Uterus (tissue), 7 donors: Measurements from ENCODE around the genes OR1E1, TRPV3, ITGAE and ANKFY1.

DNA sequence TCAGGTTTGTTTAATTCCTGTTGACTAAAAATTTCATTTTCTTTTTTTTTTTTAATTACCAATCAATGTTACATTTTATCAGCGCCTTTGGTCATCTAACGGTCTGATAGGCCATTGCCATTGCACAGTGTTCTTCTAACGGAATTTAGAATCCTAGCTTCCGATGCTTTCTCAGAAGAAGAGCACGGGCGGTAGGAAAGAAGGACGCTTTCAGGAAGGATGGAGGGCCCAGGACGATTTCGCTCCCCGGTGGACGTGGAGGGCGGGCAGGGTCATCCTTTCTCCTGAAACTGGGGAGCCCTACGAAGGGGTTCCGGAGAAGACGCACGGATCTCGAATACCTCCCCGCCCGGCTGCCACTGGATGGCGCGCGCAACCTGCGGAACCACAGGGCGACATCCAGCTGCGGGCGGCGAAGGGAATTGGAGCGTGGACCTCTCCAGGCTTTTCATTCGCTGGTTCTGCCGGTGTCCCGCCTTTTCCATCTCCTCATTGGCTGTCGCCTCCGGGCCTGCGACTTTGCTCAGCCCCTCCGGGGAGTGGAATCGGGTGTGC is 14.8 kb downstream of the OR1D5 start:
- PRO-cap, 4 experiments = peak in 4 of 4 experiments; most common minus-strand start position 361 of the sequence (in 2)
- RAMPAGE, long total RNA, 2 experiments = no peak in any of the 2 experiments
- RRBS = 2% methylated on average over 12 of the region's 36 CpGs

GRCh38 chr17:3398255-3398662 is at the start of gene OR1E1:
TSS of gene OR1E1 (minus strand) at chr17:3398410.
- PRO-cap, 4 experiments = no peak in any of the 4 experiments
- RAMPAGE, long total RNA, 2 experiments = no peak in any of the 2 experiments
- RRBS = no CpG with 5 or more reads among the region's 2 CpGs

GRCh38 chr17:3472149-3472626 is 569 bp upstream of the SPATA22 start:
- PRO-cap, 4 experiments = no peak in any of the 4 experiments
- RAMPAGE, long total RNA, 2 experiments = no peak in any of the 2 experiments
- RRBS = 93% methylated on average over 6 of the region's 22 CpGs

GRCh38 chr17:3557679-3558171 is at the start of gene TRPV3:
TSS of gene TRPV3 (minus strand) at chr17:3557812.
- PRO-cap, 4 experiments = no peak in any of the 4 experiments
- RAMPAGE, long total RNA, 2 experiments = no peak in any of the 2 experiments
- RRBS = no CpG with 5 or more reads among the region's 17 CpGs

DNA sequence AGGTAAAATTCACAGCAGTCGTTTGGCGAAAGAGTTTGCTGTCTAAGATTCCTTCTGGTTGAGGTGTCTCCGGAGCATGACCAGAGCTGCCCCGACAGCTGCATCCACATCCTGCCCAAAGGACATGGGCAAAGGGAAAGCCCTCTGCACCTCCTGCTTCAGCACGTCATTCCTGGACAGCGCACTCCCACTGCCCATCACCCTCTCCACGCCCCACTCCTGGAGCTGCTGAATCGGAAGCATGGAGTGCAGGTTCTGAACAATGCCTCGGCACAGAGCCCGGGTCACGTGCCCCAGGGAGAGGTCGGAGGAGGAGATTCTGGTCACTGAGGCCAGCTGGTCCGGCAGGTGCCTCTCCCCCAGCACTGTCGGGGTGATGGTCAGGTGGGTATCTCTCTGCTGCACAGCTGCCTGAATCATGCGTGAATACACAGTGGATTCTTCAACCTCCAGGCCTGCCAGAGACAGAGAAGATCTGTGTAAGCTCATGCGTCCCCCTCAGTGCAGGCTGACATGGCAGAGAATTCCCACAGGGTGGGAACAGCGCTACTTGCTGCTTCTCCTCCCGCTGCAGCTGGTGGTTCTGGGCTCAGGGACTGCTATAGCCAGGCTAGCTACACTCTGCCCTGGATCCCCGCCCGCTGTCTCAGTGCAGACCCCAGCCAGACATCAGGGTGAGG is 1.4 kb upstream of the TRPV1 start:
- PRO-cap, 4 experiments = no peak in any of the 4 experiments
- RAMPAGE, long total RNA, 2 experiments = no peak in any of the 2 experiments
- RRBS = 74% methylated on average over 4 of the region's 20 CpGs

GRCh38 chr17:3657829-3658893 is 10.2 kb downstream of the TAX1BP3 start:
- PRO-cap, 4 experiments = no peak in any of the 4 experiments
- RAMPAGE, long total RNA, 2 experiments = start-site peak on the minus strand in 1 of 2 experiments, at chr17:3657828-3658183 at its widest, 6 reads per replicate
- RRBS = 70% methylated on average over 13 of the region's 48 CpGs

GRCh38 chr17:3719733-3720461 is 3.8 kb upstream of the HASPIN start:
- PRO-cap, 4 experiments = peak in 1 of 4 experiments; most common plus-strand start chr17:3720232 (in 1)
- RAMPAGE, long total RNA, 2 experiments = no peak in any of the 2 experiments
- RRBS = no CpG with 5 or more reads among the region's 9 CpGs

GRCh38 chr17:3724048-3724818 is 530 bp downstream of the HASPIN start:
- PRO-cap, 4 experiments = no peak in any of the 4 experiments
- RAMPAGE, long total RNA, 2 experiments = no peak in any of the 2 experiments
- RRBS = 2% methylated on average over 17 of the region's 61 CpGs

- PRO-cap, 4 experiments = no peak in any of the 4 experiments
- RAMPAGE, long total RNA, 2 experiments = no peak in any of the 2 experiments
- RRBS = no CpG with 5 or more reads among the region's 13 CpGs
Measured at GRCh38 chr17:3800950-3801414, at the start of gene ITGAE. TSS of gene ITGAE (minus strand) at chr17:3801188.

- PRO-cap, 4 experiments = no peak in any of the 4 experiments
- RAMPAGE, long total RNA, 2 experiments = no peak in any of the 2 experiments
- RRBS = no CpG with 5 or more reads among the region's 16 CpGs
Measured at GRCh38 chr17:3905064-3905705, 11.1 kb downstream of the P2RX1 start.

DNA sequence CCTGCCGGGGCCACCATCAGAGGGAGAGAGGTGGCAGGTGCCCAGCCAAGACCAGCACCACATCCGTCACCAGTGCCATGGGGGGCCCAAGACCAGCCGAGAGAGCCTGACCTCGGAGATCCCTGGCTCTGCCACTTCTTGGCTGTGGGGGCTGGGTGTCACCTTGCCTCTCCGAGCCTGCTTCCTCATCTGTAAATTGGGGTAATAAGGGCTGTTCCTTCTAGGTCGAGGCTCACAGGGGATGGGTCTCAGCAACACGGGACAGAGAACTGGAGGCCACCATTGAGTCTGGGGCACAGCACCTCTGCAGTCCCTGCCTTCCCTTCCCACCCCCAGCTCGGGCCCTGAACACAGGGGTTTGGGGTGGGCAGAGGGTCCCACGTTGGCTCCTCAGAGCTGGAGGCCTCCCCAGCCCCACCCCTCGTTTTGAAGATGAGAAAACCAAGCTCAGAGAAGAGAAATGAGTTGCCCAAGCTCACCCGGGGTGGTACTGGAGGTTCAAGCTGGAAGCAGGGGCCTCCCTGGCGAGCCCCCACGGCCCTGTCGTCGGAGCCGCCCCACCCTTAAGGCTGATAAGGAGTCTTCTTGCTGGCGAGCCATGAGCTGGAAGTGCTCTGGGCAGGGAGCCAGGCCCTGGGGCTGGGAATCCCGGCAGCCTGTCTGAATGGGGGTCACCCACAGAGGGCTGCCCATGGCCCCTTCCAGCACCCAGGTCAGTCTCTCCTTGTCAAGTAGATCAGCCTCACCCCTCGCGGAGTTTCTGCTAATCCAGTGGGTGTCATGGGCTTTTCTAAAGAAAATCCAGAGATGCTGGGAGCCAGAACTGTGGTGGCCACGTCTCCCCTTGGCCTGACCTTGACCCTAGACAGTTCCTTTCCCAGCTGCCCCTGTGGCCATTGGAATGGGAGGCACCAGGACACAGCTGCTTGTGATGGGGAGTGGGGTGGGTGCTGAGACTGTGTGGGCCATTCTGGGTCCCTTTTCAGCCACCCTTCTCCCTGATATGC is 1.0 kb upstream of the P2RX1 start:
- PRO-cap, 4 experiments = no peak in any of the 4 experiments
- RAMPAGE, long total RNA, 2 experiments = no peak in any of the 2 experiments
- RRBS = 46% methylated on average over 1 of the region's 21 CpGs

DNA sequence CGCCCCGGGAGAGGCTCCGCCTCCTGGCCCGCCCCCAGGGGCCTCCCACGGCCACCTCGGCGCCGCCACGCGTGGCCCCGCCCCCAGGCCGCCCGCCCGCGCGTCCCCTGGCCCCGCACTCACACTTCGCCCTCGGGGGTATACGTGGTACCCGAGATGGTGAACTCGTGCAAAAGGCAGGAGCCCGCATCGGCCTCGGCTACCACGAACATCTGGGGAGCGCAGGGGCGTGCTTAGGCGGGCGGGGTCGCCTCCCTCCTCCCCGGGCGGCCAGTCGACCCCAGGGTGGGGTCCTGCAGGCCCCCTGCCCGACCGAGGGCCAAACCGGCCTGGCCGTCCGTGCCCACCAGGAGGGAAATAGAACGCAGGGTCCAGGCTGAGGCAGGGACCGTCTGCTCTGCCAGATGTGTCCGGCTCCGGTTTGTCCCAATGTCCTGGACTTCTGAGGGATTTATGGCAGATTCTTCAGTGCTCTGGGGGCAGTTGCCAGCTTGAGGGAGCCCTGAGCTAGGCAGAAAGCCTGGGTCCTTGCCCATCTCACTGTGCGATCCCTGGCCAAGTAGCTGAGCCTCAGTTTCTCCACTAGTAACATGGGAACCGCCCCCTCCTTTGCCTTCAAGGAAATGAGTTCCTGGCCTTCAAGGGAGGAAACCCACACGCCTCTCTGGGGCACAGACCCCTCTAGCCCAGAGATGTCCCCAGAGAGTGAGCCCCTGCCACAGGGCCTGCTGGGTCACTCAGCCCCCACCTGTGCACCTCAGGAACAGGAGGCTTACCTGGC is 19.1 kb downstream of the ATP2A3 start:
- PRO-cap, 4 experiments = no peak in any of the 4 experiments
- RAMPAGE, long total RNA, 2 experiments = no peak in any of the 2 experiments
- RRBS = 23% methylated on average over 10 of the region's 46 CpGs

DNA sequence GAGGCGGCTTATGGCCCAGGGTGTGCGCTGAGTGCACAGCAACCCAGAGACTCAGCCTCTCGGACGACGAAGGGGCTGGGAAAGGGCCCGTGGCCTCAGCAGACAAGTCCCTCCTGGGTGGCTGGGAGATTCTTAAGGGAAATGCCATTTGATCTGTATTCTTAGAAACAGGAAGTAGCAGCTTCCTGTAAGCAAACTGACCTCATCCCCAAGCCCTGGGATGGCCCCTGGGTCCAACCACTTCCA is 19.8 kb upstream of the ATP2A3 start:
- PRO-cap, 4 experiments = no peak in any of the 4 experiments
- RAMPAGE, long total RNA, 2 experiments = no peak in any of the 2 experiments
- RRBS = no CpG with 5 or more reads among the region's 6 CpGs

GRCh38 chr17:4142107-4142446 is 753 bp downstream of the ZZEF1 start:
- PRO-cap, 4 experiments = no peak in any of the 4 experiments
- RAMPAGE, long total RNA, 2 experiments = no peak in any of the 2 experiments
- RRBS = no CpG with 5 or more reads among the region's 8 CpGs

- PRO-cap, 4 experiments = no peak in any of the 4 experiments
- RAMPAGE, long total RNA, 2 experiments = no peak in any of the 2 experiments
- RRBS = no CpG with 5 or more reads among the region's 4 CpGs
Measured at GRCh38 chr17:4144341-4144548, 1.2 kb downstream of the CYB5D2 start.

DNA sequence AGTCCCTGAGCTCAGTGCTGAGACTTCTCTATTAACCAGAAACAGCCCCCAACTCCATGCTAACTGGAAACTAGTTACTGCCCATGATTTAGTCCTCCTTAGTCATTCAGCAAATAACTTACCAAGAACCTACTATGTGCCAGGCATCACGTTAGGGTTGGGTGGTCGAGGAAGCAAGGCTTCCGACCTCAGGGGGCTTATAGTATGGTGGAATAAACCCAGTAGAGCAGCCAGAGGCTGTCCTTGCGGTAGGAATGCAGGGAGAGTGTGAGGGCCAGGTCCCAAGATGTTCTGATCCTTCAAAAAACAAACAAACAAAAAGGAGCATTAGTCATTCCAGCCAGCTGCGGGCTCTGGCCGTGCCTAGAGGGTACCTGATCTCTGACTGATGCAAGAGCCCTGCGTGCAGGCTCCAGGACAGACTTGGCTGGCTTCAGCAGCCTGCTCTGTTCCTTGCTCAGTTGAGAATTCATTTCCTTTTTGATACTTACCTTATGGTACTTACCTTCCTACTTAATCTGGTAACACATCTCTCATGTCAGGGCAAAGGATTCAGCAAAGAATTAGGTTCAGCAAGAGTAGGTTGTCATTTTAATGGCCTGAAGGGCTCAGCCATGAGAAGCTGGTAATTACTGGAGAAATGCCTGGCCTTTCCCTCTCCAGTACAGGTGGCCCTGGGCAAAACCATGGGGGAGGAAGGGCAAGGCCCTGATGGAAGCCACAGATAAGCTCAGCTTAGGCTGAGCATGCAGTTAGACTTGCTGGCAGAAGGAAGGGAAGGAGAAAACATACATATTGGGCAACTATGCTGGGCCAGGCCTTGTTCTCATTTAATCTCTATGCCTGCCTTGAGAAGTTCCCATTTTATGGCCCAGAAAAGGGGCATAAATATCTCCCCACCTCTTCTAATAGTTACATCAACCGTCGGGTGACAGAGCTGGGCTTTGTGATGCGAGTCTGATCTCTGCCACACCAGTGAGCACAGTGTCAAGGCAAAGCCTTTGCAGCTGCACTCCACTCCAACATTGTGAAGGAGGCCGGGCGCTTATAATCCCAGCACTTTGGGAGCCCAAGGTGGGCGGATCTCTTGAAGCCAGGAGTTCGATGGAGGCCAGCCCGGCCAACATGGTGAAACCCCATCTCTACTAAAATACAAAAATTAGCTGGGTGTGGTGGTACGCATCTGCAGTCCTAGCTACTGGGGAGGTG is 18.5 kb downstream of the CYB5D2 start:
- PRO-cap, 4 experiments = no peak in any of the 4 experiments
- RAMPAGE, long total RNA, 2 experiments = no peak in any of the 2 experiments
- RRBS = no CpG with 5 or more reads among the region's 16 CpGs

- PRO-cap, 4 experiments = no peak in any of the 4 experiments
- RAMPAGE, long total RNA, 2 experiments = no peak in any of the 2 experiments
- RRBS = no CpG with 5 or more reads among the region's 18 CpGs
Measured at GRCh38 chr17:4176017-4176634, 33.1 kb downstream of the CYB5D2 start.

DNA sequence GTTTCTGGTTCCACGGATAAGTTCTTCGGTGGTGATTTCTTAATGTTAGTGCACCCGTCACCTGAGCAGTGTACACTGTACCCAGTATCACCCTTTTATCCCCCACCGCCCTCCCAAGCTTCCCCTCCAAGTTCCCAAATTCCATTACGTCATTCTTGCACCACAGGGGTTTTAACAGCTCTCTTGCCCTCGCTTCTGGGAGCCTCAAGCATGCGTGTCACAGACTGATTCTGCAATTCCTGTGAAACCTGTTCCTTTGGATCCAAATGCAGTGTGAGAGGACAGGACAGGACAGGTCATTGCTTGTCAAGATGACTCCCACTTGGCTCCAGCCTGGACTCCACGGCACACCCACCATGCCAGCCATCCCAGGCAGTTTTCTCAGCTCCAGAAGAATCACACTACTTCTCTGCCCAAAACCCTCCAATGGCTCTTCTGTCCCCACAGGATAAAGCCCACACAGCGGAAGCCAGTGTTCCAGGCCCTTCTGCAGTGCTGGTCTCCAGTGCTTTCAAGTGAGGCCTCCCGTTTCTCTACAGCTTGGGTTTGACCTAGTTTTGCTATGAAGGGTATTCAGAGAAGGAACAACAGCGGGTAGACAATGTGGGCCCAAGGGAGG is 44.2 kb downstream of the CYB5D2 start:
- PRO-cap, 4 experiments = no peak in any of the 4 experiments
- RAMPAGE, long total RNA, 2 experiments = no peak in any of the 2 experiments
- RRBS = no CpG with 5 or more reads among the region's 11 CpGs

GRCh38 chr17:4232123-4232730 is 31.6 kb downstream of the ANKFY1 start:
- PRO-cap, 4 experiments = no peak in any of the 4 experiments
- RAMPAGE, long total RNA, 2 experiments = no peak in any of the 2 experiments
- RRBS = no CpG with 5 or more reads among the region's 3 CpGs

- PRO-cap, 4 experiments = peak in 4 of 4 experiments; most common plus-strand start chr17:4264045 (in 4); most common minus-strand start chr17:4263918 (in 2)
- RAMPAGE, long total RNA, 2 experiments = start-site peak on the minus strand in 1 of 2 experiments, at chr17:4263945-4263955 at its widest, 20 reads per replicate
- RRBS = 2% methylated on average over 44 of the region's 91 CpGs
Measured at GRCh38 chr17:4263151-4264407, at the start of gene ANKFY1. TSS of gene ANKFY1 (minus strand) at chr17:4263979.